Measurements from ENCODE around the genes NDUFB3 and CFLAR.

DNA sequence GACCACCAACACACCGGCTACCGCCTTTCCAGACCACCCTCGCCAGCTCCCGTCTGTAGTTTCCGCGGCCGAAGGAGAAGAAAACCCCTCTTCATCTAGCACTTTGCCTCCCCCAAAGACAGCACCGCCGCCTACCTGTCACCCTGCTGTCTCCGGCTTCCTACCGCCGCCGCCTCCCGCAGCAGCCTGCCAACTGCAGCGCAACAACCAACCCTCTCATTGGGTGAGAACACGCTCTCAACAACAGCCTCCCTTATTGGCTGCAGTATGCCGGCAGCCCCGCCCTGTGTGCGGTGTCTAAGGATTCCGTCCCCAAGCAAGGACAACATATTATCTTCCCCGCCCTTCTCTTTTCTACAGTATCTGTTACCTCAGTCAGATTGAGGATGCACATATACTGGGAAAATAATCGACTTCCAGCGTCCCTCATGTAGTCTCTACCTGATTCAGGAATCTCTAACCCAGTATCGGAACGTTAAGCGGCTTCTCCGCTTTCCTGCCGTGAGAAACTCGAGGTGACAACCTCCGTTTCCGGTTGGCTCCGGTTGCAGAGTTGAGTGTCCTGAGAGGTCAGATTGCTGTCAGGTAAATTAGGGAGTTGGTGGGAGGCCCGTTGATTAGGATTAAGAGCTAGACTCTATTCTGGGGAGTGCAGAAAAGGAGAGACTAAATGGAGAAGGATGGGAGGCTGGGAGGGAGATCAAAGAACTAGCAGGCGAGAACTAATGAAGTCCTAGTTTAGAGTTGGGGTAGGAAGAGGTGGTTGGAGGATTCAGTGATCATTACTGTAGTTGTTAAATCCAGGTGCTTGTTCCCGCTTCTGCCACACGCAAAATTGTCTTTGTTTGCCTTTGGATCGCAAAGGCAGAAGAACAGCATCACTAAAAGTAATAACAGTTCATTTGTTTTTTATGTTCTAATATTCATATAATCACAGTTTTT, at the start of gene NDUFB3:
TSS of gene NDUFB3 (plus strand) at position 527 of the 942 bp plus-strand sequence.
- RRBS = 2% methylated on average over 6 of the region's 37 CpGs

DNA sequence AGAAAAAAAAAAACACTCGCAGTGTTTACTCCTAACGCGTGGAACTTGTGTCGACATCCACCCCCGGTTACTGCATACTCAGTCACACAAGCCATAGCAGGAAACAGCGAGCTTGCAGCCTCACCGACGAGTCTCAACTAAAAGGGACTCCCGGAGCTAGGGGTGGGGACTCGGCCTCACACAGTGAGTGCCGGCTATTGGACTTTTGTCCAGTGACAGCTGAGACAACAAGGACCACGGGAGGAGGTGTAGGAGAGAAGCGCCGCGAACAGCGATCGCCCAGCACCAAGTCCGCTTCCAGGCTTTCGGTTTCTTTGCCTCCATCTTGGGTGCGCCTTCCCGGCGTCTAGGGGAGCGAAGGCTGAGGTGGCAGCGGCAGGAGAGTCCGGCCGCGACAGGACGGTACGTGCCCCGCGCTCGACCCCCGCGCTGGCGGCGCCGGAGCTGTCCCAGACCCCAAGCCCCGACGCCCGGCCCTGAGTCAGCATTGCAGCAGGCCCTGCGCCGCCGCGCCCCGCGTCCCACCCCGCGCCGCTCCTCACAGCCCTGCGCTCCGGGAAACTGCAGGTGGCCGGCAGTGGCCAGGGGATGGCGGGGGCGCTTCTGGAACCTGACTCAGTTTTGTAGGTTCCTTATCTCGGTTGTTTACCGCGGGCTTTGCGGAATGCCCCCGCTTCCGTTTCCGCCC, at the start of gene CFLAR:
TSS of gene CFLAR (plus strand) at position 85 of the 688 bp plus-strand sequence.
- RRBS = 1% methylated on average over 37 of the region's 61 CpGs

DNA sequence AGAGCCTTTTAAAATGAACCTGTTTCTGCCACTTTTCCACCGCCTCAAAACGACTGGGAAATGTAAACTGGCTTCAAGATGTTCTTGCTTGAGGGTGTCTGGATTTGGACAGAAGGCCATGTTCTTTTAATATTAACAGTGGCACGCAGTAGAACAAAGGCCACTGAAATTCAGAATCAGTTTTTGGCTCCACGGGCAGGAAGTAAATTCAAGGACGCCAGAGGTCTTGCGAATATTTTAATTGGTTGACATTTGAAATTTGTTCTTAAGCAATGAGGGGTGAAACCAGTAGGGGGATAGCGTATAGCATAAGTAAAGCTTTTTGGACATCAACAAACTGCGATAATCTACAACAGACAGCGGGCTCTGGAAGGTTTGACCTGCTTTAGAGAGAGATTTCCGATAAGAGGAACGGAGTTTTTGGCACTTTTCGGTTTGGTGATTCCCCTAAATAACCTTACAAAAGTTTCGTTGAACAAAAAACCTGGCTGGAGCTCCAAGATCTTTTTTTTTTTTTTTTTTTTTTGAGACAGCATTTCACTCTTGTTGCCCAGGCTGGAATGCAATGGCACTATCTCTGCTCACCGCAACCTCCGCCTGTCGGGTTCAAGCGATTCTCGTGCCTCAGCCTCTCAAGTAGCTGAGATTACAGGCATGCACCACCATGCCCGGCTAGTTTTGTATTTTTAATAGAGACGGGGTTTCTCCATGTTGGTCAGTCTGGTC, 1.4 kb downstream of the CFLAR start:
- RRBS = no CpG with 5 or more reads among the region's 20 CpGs

DNA sequence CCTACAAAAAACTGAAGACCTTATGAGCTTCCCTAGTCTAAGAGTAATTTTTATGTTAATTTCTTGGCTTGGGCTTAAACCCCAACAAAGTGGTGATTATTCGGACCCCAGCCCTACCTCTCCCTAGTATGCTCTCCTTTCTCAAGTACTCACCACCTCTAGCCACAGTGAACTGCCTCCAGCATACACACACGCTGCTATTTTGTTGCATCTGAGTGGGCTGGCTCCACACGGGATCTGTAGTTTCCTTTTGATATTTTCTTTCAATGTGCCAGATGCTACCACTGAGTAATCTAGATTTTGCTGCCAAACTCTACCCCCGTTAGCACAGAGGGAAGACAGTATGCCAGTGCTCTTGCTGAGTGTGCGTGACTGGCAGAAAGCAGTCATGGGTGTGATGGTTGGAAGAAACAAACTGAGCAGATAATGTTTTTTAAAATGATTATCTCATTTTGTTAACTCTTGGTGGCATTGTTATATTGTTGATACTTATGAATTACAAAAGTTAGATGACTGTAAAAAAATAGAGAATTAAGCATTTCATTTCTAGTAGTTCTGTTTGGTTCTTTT, 11.6 kb downstream of the CFLAR start:
- RRBS = no CpG with 5 or more reads among the region's 5 CpGs

GRCh38 chr2:201133444-201133846, 17.5 kb downstream of the CFLAR start:
- RRBS = no CpG with 5 or more reads among the region's 9 CpGs

DNA sequence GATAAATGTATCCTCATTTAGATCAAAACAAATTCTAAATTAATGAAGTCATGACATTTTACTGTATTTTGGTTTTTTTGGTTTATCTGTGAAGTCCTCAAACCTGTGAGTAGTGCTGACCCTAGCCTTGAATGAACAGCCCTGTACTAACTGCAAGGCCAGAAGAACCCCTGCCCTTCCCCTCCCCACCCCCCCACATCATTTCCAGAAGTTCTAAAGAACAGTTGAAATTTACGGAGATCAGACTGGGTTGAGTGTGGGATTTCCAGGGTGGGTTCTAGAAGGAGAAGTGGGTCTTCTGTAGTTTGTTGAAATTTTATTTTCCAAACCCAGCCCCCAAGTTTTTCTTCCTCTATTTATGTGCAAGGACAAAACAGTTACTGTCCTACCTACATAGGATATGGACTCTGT, 26.4 kb upstream of the CASP10 start:
- RRBS = no CpG with 5 or more reads among the region's 1 CpG

DNA sequence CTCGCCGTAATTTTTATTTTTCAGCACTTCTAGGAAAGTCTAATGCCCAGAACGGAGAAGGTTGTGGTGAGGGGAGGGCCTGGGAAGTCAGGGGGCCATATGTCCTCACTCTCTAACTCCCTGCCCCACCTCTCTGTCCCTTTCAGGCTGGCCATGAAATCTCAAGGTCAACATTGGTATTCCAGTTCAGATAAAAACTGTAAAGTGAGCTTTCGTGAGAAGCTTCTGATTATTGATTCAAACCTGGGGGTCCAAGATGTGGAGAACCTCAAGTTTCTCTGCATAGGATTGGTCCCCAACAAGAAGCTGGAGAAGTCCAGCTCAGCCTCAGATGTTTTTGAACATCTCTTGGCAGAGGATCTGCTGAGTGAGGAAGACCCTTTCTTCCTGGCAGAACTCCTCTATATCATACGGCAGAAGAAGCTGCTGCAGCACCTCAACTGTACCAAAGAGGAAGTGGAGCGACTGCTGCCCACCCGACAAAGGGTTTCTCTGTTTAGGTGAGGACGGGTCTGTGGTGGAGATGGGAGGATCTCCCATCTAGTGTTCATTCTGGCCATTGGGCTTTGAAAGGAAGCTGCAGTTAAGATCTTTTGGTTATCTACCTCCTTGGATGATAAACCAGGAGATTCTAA, 2.8 kb downstream of the CASP10 start:
- RRBS = no CpG with 5 or more reads among the region's 8 CpGs

- RRBS = no CpG with 5 or more reads among the region's 2 CpGs
These were observed 3.5 kb downstream of the CASP8 start for GRCh38 chr2:201263847-201264177.

DNA sequence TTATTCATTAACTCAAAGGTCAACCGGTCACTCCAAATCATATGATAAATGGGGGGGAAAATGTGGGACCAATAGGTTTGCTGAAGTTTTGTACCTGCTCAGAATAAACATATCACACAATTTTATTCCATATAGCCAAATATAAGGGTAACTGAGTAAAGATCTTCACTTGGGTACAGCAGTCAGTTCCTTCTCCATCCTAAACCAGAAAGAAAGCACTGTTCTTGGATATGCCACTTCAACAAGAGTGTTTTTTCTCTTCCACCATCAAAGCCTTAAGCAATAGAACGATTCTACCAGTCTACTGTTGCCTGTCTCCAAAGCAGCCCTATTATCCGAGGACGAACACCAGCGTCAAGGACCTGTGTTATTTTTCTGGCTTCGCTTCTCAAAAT, 851 bp downstream of the ALS2 start:
- RRBS = no CpG with 5 or more reads among the region's 6 CpGs

DNA sequence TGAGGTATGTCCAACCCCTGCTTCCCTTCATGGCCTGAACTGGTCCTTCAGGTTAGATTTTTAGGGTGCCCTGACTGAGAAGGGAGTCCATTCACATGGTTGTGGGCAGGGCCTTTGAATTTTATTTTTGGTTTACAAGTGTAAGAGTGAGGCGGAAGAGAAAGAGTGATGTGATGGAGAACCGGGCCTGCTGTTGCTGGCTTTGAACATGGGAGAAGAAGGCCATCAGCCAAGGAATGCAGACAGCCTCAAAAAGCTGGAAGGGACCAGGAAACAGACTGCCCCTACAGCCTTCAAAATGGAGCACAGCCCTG, 105.0 kb downstream of the CDK15 start:
- RRBS = no CpG with 5 or more reads among the region's 2 CpGs

GRCh38 chr2:201966814-201967405, 66.7 kb upstream of the FZD7 start:
- RRBS = no CpG with 5 or more reads among the region's 16 CpGs

- RRBS = 85% methylated on average over 1 of the region's 2 CpGs
These were observed 57.1 kb upstream of the FZD7 start for GRCh38 chr2:201976535-201976992.

- RRBS = no CpG with 5 or more reads among the region's 7 CpGs
These were observed 51.9 kb downstream of the NOP58 start for GRCh38 chr2:202317380-202318009.

DNA sequence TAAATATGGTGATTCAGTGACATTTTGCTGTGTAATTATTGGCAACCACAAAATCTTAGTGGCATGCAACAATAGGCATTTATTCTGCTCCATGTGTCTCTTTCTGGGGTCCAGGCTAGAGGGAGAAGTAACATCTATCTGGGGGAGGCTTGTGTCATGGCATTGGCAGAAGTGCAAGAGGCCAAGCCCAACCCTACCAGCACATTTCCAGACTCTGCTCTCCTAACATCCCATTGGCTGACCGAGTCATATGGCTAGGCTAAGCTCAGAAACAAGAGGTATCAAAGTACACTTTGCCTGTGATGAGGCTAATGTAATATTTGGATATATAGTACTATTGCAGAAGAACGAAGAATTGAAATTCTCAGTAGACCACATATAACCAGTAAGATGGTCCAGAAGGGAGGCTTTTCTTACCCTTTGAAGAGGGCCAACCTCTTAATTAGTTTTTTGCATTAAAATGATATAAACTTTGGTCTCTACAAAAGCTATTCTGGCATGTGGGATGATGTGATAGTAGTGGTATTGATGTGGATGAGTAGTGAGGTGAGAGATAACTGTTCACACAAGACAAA, 5.2 kb downstream of the BMPR2 start:
- RRBS = no CpG with 5 or more reads among the region's 2 CpGs

DNA sequence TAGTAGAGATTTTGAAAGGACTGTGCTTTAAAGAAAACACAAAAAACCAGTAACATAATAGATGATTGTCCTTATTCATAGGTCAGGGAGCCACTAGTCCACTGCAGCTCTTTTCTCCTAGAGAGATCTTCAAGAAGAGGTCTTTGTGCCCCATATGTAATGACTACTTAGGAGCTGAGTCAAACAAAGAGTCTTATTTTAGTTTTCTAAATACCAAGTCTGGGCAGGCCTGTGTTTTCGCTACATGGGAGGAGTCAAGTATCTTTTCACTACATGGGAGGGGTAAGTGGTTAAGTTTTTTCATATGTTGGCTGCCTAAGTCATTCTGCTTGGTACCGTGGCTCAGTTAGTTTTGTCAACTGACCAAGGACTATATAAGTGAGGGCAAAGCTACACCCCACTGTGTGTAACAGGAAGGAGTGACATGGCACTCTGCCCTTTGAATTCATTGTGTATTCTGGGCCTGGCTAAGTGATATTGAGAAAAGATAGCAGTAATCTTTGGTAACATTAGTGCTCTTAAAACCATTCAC, 25.0 kb upstream of the FAM117B start:
- RRBS = no CpG with 5 or more reads among the region's 2 CpGs

DNA sequence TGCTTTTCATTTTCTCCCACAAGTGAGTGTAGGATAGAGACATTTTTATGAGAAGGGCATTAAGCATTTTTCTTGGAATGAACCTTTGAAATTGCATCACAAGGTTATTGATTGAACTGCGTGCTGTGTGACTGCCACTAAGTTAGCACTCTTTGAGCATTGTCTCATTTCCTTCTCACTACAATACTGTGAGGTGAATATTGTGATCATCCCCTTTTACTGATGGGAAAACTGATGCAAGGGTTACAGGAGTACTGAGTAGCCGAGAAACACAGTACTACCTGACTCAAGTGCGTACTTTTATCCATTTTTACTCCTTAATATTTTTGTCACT, 2.0 kb downstream of the NBEAL1 start:
- RRBS = no CpG with 5 or more reads among the region's 3 CpGs

DNA sequence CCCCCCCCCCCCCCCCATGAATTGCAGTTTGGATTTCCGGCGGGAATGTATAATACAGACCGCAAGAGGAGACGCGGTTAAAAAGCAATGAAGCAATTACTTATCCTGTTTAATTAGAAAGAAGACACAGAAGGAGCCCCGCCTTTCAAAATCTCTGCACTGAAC, 710 bp downstream of the RAPH1 start:
- RRBS = no CpG with 5 or more reads among the region's 6 CpGs

GRCh38 chr2:203835766-203836344, 31.7 kb upstream of the CTLA4 start:
- RRBS = 96% methylated on average over 4 of the region's 14 CpGs

DNA sequence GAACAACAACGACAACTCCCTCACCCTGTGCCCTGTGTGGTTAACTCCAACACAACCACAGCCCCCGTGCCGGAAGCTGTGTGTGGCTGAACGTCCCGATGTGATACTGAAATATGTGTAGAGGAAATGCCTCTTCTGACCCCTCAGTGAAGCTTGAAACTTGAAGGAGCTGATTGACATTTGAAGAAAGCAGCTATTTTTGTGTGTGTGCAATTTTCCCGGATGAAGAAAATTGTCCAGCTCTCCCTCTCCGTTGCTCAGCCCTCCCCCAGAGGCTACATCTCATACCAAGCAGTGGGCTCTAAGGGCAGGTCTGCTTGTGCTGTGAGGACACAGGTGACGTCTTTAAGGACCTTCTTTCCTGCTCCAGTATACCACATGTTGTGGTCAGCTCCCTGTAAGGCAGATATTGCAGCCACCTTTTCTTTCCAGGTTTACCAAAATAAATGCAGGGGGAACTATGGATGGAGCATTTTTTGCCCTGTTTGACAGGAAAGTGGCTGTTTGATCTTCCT, 173.9 kb downstream of the ICOS start:
- RRBS = no CpG with 5 or more reads among the region's 8 CpGs

DNA sequence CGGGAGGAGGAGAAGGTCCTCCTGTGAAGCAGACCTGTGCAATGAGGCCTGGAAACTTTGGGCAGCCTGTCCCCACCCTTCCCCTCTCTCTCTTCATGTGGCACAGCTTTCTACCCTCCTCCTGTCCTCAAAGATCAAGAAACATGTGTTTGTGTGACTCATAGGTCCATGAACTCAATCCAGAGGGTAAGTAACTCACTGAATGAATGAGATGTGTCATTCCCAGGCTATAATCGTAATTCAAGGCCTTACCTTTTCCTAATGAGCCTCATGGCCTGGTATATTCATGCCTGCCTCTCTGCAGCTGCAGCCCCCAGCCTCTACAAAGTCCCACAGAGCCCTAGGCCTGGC, 288.0 kb upstream of the PARD3B start:
- RRBS = no CpG with 5 or more reads among the region's 2 CpGs

Measured in BE2C (cell line).